Paraaortic lymph node (tissue), 1 donor: ENCODE results near the genes TRABD2B, SLC5A9 and TTC39A.

GRCh38 chr1:47560136-47560813, 122.4 kb downstream of the FOXD2 start:
- PRO-cap: no peak

DNA sequence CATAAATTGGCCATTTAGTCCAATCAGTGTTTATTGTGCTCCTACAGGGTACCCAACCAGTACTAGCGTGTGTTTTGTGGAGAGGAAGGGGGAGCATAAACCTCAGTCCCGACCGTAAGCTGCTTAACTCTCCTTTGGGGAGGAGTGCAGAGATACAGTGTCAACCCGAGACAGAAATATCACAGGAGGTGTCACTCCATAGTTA, 269.9 kb downstream of the TRABD2B start:
- PRO-cap: no peak

- PRO-cap: no peak
Measured at GRCh38 chr1:47775033-47775629, 222.1 kb downstream of the TRABD2B start.

DNA sequence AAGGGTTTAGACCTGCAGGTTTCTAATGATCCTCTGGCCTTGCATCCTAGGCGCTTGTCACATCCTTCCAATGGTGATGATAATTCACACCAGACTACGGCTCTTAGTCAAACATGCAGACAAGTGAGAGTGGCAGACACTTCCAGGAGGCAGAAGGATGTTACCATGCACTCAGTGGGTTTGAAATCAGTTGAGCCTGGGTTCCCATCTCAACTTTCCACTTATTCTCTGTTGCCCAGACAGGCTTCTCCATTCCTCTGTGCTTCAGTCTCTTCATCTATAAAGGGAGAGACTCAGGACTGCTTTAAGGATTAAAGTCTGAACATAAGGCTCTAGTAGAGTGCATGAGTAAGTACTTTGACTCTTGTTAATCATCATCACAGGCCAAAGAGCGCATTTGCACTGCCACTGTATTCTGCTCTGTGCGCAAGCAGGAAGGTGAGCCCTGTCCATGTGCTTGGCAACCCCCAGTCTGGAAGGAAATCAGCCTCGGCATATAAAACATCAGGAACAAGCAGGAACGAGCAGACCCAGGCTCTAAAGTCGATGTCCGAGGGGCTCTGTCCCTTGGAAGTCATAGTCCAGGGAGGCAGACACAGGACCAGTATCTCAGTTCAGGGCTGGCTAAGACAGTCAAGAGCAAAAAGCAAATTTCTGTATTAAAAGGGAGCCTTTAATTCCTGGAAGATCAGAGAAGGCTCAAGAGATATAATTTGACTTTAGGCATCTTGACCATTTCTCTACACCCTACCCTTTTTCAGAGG, 131.3 kb downstream of the TRABD2B start:
- PRO-cap: no peak

DNA sequence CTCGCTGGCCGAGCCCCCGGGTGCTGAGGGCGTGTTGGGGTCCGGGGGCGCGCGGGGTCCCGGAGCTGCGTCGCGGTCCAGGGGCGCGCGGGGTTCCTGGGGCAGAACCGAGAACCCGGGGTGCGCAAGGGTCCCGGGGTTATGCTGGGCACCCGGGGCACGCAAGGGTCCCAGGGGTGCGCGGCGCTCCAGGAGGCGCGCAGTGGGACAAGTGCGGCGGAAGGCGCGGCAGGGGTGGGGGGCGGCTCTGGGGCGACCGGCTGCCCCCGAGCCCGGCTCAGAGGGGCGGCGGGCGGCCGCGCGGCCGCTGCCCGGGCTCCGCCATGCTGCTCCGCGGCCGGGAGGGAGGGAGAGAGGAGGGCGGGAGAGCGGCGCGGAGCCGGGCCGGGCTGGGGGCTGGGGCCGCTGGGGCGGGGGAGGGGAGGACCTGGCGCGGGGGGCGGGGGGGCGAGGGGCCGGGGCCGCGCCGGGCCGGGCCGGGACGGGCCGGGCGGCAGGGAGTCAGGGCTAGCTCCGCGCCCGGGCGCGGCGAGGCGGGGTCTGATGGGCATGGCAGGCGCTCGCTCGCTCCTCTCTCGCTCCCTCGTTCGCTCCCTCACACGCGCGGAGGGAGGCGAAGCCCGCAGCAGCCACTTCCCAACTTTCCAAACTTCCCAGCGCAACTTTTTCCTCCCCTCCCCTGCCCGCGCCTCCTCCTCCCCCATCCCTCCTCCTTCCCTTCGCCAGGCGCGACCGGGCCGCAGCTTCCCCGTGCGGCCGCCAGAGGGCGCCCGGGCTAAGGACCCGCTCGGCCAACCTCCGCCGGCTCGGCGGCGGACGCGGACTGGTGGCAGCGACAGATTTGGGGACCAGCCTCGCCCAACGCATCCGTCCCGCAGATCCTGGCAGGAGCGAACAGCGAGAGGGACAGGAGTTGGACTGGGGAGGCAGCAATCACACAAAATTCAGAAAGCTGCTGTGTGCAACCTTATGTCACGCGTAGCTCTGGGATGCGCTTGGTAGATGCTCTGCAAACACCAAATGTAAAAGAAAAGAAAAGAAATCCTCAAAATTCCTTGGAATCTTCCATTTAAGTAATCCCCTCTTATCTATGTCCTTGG, at the start of gene TRABD2B:
Gene TRABD2B (minus strand): TSS at position 356 of the 1,100 bp plus-strand sequence.
- PRO-cap: unidirectional peak, minus-strand start at position 339 of the sequence; unidirectional peak, minus-strand start at position 644 of the sequence

DNA sequence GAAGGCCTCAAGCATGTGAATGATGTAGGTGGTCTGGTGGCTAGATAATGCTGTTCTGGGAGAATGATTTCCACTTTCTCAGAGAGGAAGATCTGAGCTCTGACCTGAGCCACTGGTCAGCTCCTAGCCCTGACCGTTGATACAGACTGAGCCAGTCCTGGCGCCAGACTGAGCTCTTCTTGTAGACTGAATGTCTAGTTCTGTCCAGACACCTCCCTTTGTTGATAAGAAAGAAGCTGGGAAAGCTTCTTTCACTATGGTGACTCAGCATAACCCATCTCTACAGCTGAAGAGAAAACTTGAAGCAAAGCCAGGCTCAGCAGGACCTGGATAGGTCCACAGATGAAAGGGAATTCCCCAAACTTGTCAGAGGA, 9.8 kb upstream of the TRABD2B start:
- PRO-cap: no peak

- PRO-cap: no peak
Measured at GRCh38 chr1:48222423-48222813, at the start of gene SLC5A9. SLC5A9 (plus strand) TSS chr1:48222716.

- PRO-cap: no peak
Measured at GRCh38 chr1:48249233-48249834, 26.8 kb downstream of the SLC5A9 start.

- PRO-cap: no peak
Measured at GRCh38 chr1:48377190-48378194, 94.5 kb downstream of the SPATA6 start.

- PRO-cap: no peak
Measured at GRCh38 chr1:50175579-50176141, 66.9 kb downstream of the ELAVL4 start.

DNA sequence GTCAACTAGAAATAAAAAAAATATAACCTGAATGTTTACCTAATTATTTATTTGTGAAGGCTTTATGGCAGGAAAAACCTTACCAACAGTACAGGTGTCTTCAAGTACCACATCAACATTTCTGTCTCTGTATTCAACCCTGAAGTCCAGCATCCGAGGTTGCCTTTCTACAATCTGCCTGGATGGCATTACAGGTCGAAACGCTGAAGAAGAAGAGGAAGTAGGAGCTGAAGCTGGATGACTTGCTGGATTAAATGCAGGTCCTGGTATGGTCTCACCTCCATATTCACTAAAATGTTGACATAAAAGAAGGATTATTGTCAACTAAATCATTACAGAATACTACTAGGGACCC, 172.2 kb downstream of the FAF1 start:
- PRO-cap: no peak

DNA sequence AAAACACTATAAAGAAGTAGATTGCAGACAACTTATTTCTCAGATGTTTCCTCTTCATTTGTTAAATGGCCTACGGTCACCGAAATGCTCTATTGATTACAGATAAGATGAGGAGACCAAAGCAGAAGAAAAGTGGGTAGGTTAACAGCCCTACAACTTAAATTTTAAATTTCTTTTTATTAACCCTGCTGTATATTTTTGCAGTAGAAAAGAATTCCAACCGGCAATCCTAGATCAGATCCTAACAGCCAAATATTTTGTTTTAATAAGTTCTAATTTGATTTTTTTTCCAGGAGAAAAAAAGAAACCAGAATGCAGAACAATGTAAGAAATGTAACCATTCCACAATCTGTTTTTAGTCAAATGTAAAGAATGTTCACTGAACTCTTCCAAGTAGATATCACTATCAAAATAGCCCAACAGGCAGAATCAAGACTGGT, 138.2 kb downstream of the FAF1 start:
- PRO-cap: no peak

- PRO-cap: no peak
Measured at GRCh38 chr1:50933170-50933837, 26.8 kb downstream of the FAF1 start.

DNA sequence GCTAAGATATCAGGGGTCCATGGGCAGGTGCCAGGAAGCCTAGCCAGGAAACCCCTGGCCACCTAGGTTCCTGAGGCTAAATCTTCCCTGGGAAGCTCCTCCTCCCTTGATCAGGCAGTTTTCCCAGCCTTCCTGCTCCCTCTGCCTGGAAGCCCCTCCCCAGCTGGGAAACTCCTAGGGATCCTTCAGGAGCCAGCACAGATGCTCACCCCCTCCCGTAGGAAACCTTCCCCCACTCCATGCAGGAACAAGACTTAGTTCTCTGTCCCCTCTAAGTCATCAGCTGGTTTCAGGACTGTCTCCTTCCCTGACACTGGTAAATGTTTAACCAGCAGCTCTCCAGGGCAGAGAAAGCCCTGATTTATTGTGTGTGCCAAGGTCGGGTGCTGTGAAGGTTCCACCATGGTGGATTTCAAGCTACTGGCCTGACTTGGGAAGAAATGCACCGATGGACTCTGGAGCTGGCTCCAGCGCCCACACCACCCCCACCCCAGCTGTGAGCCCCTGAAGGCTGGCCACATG, 25.0 kb downstream of the TTC39A start:
- PRO-cap: no peak

DNA sequence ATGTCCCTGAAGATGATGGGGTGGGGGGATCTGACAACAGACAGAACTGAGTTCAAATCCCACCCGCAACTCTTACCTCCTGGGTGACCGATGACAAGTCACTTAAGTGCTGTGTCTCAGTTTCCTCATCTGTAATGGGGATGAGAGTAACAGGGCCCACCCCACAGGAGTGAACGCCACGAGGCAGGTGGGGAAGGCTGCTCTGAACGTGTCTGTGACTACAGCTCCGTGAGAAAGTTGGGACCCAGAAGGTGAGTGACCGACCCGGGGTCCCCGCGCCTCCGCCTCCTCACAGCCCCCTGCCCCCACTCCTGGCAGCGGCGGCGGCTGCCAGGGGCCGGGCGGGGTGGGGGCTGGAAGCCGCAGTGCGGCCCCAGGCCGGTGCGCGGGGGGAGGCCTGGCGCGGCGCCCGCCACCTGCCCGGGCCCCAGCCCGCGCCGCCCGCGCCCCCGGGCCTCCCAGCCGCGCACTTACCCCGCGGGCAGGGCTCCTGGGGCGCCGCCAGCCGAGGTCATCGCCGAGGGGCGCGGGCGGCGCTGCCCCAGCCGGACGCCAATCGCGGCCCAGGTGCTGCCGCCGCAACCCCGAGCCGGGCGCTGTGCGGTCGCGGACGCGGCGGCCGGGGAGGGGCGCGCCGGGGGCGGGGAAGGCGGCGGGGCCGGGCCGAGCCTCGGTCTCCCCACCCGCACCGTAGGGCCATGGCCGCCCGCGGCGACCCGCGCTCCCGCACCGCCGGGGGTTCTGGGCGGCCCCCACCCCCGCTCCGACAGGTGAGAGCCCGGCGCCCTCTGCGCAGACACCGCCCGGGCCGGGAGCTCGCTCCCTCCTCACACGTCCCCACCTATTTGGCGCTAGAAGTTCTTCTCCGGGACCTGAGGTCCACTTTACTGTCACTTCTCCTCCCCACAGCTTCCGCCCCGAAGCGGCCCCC, at the start of gene TTC39A:
Gene TTC39A (minus strand): TSS at position 600 of the 931 bp plus-strand sequence.
- PRO-cap: no peak

DNA sequence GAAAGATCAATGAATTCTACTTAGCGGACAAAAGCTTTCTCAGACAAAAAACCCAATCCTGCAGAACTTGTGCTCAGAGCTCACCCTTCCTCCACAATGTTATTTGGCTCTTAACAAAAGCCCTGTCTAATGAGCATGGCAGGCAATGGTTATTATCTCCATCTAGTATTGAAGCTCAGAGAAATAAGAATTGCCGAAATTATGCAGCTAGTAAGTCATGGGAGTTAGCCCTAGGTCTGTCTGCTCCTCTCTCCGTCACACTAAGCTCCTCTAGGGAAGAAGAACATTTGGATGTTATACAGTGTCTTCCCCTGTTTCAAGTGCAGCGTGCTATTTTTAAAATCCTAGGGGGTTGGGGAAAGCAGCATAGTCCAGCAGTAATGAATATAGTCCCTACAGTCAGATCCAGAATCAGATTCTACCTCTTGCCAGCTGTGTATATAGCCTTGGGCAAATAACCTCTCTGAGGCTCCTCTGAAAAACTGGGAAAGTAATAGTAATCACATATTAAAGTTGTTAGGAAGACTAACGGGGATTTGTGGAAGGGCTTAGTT, 44.6 kb upstream of the OSBPL9 start:
- PRO-cap: no peak

DNA sequence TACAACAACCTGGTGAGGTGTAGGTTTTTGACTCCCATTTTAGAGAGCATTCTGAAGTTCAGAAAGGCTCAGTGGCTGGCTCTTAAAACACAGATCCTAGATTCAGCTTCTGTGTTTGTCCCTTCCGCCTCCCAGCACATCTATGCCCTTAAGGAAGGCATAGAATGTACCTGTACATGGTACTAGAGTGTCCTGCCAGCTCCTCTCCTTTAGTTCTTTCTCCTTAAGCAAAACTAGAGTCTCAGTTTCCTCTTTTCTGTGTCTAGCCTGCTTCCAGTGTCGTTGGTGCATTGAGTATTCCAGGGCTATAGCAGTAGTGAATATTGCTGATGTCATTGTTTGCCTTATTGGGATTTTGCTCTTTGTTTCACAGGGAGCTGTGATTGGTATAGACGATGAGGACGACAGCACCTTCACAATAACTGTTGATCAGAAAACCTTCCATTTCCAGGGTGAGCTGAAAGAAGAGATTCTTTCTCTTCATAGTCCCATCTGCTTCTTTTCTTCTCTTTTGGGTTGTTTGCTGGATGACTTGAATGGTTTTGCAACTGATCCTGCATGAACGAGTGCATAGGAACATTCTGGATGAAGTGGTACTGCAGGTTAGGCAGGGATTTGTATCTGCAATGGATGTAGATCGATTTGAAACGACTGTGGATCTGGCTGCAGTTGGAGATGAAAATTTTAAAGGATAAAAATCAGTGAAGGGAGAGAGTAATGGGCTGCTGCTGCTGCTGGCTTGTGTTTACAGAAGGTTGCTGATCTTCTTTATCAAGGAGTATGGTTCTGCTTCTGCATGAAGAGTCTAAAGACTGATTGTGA, 52.4 kb downstream of the OSBPL9 start:
- PRO-cap: no peak

DNA sequence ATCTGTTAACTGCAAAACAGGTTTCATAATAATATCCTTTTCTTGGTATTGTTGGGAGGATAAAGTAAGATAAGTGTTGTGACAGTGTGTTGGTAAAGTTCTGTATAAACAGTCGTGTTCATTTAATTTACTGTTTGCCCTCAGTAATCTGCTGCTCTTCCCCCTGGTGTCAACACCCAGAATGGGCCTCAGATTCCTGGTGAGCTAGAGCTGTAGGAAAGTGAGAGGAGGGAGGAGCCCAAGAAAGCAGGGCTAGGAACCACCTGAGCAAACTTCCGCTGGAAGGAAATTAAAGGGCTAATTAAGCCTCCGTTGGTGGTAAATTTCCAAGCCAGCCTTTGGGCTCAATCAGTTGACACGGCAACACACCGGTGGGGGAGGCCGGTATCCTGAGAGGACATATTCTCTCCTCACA, 33.0 kb downstream of the RAB3B start:
- PRO-cap: no peak

DNA sequence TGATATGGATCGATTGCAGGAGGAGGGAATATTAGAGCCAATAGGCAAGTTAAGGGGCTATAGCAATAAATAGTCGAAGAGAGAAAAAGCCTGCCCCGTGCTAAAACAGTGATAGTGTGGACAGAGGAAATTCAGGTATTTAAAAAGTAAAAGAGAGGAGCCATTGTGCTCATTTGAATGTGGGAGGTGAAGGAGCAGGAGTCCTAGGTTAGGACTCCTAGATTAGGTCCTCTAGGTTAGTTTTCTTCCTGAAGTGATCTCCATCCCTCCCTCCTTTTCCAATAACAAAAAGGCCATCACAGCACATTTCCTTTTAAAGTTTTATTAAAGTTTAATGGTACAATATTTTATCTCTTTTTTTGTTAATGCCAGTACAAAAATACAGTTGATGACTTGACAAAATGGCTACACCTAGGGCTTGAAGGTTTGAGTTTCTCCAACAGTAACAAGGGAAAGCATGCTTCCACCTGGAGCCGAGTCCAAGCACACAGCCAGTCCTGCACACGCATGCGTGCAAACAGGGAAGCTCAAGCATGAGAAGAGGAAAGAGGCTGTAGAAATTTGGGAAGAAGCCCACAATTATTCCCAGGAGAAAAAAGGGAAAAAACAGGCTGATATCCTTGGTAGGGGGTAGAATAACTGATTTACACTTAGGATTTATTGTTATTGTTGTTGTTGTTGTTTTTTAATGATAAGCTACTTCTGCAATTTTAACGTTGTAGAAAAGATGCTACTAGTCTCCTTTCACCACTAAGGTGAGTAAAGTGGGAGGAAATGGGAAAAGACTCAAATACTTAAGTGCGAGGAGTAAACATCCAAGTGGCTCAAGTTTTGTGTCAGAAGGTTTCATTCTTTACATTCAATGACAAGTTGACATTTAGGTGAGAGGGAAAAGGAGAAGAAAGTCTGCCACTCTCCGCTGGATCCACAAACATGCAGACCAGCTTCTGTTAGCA, 13.5 kb downstream of the KTI12 start:
- PRO-cap: no peak

- PRO-cap: no peak
Measured at GRCh38 chr1:52054818-52054940, 312 bp downstream of the TXNDC12 start.